ENCODE measurements around a stretch of chr3.

DNA sequence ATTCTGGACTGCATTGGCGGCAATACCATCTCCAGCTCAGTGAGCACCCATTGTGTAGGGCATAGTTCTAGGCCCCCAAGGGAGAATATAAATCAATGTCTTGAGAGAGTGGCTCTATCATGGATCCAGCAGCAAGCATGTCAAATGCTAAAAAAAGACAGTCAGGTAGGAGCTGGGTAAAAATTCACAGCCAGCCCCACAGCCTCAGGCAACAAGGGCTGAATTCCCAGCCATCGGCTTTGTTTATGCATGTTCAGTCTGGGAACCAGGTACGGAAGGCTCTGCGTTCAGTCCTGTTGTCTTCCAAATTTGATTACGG lies 18.9 kb upstream of the BCL6 start:
- PRO-cap = no peak

DNA sequence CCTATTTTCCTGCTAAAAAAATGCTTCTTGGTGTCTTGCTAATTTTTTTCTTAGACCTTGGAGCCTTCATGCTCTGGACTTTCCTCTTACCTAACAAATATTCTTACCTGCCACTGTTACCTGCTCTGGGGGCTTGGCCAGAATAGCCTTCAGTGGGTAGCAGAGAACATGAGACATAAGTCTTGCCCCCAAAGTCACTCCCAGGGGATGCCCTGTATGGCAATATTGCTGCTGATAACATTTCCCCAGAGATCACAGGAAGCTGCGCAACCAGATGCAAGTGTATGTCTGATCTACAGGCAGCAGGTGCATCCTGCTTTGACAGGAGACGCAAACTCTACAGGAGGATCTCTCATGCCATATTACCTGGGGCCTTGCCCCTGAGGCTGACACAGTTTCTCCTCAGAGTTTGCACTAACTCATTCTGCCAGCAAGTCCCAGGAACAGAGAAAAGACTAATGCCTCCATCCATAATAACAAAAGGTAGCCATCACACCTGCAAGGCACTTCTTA lies 174.4 kb upstream of the LPP start:
- PRO-cap = no peak

DNA sequence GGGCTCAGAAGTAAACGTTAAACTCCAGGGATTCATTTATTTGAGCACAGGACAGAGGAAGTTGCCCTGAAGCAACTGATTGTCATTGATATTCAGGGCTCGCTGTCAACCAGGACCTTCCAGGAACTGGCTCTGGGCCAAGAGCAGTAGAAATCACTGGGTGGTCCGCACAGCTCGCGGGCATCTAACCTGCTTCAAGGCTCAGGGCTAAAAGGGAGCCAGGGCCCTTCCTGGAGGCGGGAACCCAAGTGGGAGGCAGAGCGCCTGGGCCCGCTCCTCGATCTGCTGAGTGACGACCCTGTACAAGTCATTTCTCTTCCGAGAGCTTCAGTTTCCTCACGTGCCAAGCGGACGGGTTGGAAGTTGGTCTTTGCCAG lies 994 bp upstream of the LPP start:
- PRO-cap = bidirectional peak, plus-strand start at position 330 of the sequence, minus-strand start at position 284 of the sequence

DNA sequence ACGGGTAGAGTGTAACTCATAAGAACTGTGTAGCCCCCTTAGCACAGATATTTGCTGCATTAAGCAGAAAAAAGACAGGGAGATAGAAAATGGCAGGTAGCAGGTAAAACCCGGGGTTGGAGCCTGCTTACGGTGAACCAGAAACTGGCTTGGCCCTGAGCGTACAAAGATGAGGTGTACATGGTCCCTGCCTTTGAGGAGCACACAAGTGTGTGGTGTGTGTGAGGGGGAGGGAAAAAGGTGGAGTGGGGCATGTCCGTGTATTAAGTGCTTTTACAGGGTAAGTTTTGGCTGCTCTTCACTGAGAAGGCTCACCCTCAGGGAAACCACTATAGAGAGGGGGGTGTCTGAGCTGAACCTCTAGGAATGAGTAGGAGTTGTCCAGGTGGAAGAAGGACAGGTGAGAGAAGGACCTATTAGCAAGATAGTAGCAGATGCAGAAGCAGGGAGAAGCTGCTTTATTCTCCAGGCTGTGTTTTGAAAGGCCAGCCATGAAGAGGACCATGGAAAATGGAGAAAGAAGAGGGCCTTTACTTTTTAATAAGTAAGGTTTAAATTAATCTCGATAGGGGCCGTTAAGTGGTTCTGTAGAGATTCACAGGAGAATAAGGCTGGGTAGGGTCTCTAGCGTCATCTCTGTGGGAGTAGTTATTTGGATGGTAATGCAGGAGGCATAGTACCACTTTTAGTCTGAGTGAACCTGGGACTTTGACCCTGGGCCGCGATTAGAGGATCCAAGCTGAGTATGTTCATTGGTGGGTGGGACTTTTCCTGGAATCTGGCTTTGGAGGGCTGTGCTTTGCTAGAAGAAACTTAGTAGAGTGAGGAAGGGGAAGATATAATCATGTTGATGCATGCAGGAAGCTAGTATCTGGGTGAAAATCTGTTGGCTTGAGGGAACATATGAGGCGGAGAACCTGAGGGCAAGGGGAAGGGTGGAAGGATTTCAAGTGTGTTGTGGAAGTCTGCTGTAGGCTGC lies 3.8 kb downstream of the LPP start:
- PRO-cap = no peak

GRCh38 chr3:188164871-188166107 lies 11.3 kb downstream of the LPP start:
- PRO-cap = no peak

DNA sequence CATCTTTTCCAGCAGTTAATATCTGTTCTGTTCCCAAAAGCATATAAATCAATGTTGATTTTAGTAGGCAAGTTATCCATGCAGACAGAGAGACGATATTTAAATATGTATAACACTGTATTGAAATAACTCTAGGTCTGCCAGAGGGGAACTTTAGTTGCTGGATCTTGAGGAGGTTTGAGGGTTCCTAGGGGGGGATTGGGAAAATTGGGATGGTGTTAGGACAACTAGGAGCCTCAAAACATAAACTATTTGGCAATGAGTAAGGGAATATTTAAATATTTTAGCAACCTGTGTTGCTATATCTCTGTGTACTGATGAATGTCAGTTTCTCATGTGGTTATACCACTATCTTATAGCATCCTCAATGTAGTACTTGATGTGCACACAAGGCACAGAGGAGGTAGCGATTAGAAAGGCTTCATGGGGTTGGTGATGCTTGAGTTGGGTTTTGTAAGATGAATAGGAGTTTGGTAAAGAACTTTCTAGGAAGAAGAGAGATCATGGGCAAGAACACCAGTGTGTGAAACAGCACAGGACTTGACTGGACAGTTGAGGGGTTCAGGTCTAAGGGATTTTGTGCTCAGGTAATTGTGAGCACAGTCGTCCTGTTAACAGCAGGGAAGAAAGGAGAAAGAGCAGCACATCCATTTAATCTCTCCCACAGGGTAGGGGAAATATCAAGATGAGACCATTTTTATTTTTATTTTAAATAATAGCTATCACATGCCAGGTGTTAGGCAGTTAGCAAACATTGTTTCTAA lies 38.0 kb downstream of the LPP start:
- PRO-cap = no peak

- PRO-cap = no peak
Observed at GRCh38 chr3:188209834-188210174, 55.8 kb downstream of the LPP start.

- PRO-cap = no peak
Observed at GRCh38 chr3:188212052-188213005, 58.4 kb downstream of the LPP start.

DNA sequence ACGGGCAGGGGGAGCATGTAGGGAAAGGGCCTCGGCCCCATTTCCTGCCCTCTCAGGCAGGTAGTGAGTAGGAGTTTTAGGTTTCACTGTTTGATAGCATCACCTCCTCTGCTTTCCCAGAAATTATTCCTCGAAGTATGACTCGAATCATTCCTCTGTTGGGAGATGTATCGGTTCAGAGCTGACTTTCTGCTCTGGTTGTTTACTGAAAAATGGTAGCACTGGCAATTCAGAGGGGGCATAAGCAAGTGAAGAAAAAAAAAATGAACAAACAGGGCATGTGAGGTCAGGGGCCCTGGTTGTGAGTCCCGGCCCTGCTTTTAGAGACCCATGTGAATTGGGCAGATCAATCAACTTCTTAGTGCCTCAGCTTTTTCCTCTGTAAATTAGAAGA lies 130.8 kb downstream of the LPP start:
- PRO-cap = no peak

DNA sequence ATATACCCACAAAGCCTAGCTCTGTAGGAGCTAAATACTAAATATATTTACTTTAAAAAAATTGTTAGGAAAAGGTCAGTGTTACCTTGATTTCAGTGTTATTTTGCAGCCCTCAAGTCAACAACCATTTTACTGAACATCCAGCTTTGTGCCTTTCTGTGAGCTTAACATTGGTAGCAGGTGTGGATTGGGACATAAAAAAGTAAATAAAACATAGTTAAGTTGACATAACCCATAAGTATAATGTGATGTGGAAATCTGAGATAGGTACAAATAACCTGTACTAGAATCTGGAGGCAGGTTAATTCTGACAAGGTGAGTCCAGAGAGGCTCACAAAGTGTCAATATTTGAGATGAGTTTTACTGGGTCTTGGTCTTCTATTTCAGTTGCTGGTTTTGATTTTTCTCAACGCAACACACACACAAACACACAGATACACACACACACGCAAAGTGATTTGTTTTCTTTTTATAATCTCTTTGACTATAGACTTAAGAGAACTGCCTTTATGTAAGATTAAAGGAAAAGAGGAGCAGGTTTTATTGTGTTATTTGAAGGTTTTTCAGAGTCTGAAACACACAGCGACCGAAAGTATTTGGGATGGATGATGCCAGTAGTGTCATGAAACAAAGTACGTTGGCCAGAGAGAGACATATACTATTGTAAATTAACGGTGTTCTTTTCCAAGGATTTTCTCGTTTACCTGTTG lies 151.4 kb downstream of the LPP start:
- PRO-cap = no peak

DNA sequence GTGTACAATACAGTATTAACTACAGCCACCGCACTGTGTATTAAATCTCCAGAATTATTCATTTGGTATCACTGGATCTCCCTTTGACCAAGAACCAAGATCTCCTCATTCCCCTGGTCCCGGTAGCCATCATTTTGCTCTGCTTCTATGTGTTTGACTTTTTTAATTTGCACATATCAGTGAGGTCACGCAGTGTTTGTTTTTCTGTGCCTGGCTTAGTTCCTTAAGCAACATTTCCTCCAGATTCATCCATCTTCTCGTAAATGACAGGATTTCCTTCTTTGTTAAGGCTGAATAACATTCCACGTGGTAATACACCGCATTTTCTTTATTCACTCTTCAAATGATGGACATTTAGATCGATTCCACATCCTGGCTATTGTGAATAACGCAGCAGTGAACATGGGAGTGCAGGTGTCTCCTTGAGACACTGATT lies 212.0 kb downstream of the LPP start:
- PRO-cap = no peak

GRCh38 chr3:188432922-188433986 lies 279.3 kb downstream of the LPP start:
- PRO-cap = no peak

GRCh38 chr3:188454320-188454938 lies 300.5 kb downstream of the LPP start:
- PRO-cap = no peak

DNA sequence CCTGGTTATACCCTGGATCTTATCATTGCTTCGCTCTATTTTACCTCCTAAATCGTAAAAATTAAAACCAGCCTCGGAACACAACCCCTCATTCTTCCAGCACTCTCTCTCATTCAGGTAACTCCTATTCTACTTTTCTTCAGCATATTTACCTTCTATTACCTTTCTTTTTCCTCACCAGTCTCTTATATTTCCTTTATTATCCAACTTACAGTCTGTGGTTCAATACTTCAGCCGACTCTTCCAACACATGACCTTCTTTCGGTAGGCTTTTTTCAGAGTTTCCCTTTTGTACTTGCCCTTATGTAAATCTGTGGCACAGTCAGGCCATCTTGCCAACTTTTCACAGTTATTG lies 427.7 kb downstream of the LPP start:
- PRO-cap = no peak

DNA sequence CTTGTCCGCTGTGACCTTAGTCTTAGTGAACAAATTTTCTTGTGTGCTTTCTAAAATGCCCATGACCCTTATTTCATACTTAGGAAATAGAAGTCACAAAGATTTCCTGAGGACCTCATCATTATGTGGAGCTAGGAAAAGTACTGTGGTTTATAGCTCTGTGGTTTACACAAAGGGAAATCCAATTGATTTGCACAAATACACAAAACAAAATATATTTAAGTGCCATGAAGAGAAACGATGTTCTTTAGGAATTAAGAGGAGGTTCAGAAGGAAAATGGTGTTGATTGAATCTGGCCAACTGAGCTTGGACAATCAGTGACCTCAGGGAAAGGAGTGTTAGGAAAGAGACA lies 500.0 kb downstream of the LPP start:
- PRO-cap = no peak

DNA sequence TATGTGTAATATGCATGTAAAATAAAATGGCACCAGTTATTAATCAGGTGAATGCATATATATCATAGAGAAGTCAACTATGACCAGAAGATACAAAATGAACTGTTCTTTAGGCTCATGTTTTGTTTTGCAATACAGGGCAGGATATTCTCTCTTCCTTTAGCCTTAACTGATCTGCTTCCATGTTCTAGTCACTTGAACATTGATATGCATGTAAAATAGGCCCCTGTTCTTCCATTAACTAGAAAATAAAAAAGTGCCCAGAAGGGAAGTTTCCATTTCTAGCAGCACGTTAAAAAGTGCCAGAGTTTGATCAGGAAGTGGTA lies 501.0 kb downstream of the LPP start:
- PRO-cap = no peak

- PRO-cap = no peak
Observed at GRCh38 chr3:188682226-188682733, 489.5 kb upstream of the TPRG1 start.

DNA sequence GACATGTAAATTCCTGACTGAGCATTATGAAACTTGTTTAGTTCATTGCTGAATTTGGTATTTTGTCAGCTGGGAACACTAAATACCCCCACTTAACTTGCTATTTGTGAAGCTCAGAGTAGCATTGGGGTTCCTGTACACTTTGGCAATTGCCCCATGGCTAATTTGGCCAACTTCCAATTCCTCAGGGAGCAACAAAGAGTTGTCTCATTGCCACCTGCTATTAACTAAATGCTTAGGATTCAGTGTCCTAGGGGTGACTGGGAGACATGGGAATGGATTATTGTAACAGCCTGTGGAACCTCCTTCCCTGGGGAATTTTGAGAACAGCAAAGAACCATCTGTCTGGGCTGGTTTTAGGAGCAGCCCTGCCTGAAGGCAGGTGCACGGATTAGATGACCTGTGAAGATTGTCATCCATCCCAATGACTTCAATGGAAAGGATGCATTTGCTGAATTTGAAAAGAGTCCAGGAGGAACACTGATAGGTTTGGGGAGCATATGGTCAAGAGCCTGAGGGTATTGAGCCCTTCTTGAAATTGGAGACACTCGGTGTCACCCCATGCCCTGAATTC lies 437.3 kb upstream of the TPRG1 start:
- PRO-cap = no peak

DNA sequence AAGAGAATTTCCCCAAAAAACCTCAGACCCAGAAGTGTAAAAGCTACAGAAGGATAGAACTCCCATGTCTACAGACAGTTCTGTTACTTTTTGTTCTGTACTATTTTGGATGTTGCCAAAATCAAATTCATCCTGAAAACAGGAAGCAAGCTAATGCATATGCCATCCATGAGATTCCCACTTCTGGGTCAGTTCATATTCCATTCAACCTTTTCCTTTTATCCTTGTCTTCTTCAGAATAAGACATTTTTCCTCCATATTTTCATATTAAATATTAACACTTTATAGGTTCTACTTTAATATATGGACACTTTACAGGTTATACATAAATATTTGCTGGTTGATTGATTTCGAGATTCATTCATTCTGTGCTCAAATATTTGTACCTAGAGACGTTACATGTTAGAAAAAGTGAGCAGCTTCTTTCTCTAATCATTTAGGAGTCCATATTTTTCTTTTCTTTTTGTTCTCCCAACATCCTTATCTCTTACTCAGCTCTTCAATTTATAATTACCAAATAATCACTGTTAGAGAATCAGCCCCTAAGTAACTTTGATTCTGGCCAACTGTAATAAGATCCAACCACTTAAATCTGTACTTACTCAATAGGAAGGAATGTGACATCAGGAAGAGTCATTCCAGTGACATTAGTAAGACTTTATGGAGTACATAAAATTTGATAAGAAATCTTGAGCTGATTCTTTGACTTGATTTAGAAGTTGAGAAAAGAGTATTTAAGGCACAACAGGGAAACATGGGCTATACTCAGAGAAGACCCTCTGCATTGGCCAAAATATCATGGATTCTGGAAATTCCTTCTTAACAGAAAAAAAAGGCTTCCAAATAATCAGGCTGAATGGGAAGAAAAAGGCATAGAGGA lies 290.0 kb upstream of the TPRG1 start:
- PRO-cap = no peak

DNA sequence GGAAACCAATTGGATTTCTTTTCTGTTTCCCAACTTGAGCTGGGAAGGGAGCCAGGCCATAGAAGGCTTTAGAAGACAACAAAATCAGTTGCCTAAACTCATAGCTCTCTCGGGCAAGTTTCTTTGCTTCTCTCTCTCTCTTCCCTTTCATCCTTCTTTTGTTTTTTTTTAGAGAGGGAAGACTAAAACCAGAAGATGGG lies 227.6 kb upstream of the TPRG1 start:
- PRO-cap = no peak

All from mesenteric fat pad (tissue), 1 donor.